K562 (cell line): ENCODE measurements around a stretch of chr2.

DNA sequence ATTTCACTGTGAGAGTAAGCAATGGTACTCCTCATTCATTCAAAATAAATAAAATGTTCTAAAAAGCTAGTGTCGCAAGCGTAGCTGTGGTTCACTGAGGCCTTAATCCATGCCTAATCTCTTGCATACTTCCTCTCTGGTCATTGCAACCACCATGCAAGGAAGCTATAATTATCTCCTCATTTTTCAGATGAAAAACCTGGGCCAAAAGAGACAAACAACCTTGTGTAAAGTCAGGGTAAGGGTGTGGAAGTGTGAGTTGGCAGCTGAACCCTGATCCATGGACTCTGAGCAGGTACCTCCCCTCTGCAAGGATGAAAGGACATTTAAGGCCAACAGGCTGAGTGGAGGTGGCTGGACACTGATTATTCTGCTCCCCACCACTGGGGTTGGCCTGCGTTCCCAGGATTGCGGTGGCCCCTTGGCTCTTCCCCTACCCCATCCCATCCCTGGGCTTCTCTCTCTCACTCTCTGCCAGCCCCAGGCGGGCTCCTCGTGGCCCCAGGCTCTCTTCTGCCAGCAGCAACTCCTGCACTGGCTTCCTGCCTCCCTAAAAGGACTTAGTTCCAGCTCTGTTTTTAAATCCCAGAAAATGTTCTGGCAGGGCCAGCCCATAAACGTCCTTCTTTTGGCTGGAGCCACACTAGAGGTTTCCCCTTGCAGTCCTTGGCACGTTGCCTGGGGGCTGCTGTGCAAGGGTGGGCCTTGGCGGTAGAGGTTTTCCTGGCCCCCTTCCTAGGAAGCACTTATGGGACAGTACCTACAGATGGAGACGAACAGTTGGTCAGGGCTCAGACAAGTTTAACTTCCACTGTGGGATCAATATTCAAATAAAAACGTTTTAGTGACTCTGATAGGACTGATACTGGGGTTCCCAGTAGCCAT lies 72.1 kb upstream of the AFF3 start:
- RAMPAGE, long total RNA = no peak
- RRBS = no CpG with 5 or more reads among the region's 11 CpGs
PRO-cap:
- standard = no peak
- CoPRO, capped RNA only, 2 experiments = no peak in any of the 2 experiments
- CoPRO, capped and uncapped RNA, 2 experiments = no peak in any of the 2 experiments
- CoPRO, uncapped RNA only, 2 experiments = no peak in any of the 2 experiments
CAGE:
- cytosol, long polyA plus RNA = no peak
- long polyA plus RNA = no peak
- nucleolus, long total RNA = no peak
- nucleus, long polyA plus RNA = no peak

DNA sequence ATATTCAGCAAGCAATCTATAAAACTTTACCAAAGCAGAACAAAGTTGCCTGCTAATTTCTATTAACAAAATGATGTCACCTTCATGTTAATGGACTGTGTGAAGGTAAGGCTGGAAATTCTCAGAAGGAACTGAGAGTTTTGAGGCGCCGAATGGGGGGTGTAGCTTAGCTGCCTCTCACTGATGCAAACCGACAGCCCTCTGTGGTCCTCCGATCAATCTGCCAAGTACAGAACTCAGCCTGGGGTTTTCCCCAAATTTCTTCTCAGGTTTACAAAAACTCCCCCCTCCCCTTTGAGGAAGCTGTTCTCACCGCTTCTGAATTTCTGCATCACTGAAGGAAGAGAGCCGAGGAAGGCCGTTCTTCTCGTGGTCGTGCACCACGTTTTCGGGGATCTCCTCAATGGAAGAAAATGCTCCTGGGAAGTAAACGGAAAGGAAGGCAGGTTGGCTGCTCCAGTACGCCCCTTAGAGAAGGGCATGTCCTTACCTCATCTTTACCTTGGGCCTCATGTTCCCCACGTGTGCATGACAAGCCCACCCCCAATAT lies 22.2 kb downstream of the CHST10 start:
- RAMPAGE, long total RNA = no peak
- RRBS = no CpG with 5 or more reads among the region's 14 CpGs
PRO-cap:
- standard = no peak
- CoPRO, capped RNA only, 2 experiments = no peak in any of the 2 experiments
- CoPRO, capped and uncapped RNA, 2 experiments = no peak in any of the 2 experiments
- CoPRO, uncapped RNA only, 2 experiments = no peak in any of the 2 experiments
CAGE:
- cytosol, long polyA plus RNA = no peak
- long polyA plus RNA = no peak
- nucleolus, long total RNA = no peak
- nucleus, long polyA plus RNA = no peak

DNA sequence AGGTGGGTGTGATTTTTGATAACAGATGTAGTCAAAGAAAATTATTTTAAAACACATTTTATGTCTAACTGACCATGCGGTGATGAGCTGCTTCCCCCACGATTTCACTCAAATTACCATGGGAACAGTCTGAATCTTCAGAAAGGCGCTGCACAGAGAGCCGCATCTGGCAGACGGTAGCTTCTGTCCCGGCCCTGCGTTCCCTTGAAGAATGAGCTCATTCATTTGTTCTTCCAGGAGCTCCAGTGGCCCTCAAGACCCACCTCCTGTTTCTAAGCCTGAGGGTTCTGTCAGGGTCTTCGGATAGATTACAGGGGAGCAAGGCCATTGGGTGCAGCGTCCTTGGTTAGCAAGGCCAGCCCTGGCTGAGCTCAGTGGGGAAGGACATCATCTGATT lies 111.8 kb downstream of the PDCL3 start:
- RAMPAGE, long total RNA = no peak
- RRBS = no CpG with 5 or more reads among the region's 9 CpGs
PRO-cap:
- standard = no peak
- CoPRO, capped RNA only, 2 experiments = no peak in any of the 2 experiments
- CoPRO, capped and uncapped RNA, 2 experiments = no peak in any of the 2 experiments
- CoPRO, uncapped RNA only, 2 experiments = no peak in any of the 2 experiments
CAGE:
- cytosol, long polyA plus RNA = no peak
- long polyA plus RNA = no peak
- nucleolus, long total RNA = no peak
- nucleus, long polyA plus RNA = no peak

DNA sequence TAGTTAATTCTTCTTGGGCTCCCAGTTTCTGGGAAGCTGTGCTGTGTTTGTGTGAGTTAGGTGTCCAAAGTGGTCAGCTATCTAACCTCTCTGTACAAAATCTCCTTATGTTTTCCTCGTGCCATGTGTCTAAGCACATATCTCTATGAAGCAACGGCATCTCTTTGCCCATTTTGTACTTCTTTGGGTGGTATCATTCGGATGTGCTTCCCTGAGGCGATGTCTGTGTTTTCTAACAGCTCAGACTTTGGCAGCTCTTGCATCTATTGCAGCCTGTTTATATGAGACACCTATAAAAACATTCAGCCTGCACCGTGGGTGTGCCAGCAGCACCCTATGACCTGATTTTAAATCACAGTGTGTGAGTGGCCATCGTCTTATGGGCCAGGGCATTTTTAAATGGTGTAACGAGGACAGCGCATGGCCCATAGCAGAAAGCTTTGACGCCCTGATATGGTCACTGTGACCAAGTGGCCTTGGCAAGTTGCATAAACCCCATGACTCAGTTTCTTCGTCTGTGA lies 12.9 kb downstream of the NPAS2 start:
- RAMPAGE, long total RNA = no peak
- RRBS = no CpG with 5 or more reads among the region's 10 CpGs
PRO-cap:
- standard = no peak
- CoPRO, capped RNA only, 2 experiments = no peak in any of the 2 experiments
- CoPRO, capped and uncapped RNA, 2 experiments = no peak in any of the 2 experiments
- CoPRO, uncapped RNA only, 2 experiments = no peak in any of the 2 experiments
CAGE:
- cytosol, long polyA plus RNA = no peak
- long polyA plus RNA = no peak
- nucleolus, long total RNA = no peak
- nucleus, long polyA plus RNA = no peak

DNA sequence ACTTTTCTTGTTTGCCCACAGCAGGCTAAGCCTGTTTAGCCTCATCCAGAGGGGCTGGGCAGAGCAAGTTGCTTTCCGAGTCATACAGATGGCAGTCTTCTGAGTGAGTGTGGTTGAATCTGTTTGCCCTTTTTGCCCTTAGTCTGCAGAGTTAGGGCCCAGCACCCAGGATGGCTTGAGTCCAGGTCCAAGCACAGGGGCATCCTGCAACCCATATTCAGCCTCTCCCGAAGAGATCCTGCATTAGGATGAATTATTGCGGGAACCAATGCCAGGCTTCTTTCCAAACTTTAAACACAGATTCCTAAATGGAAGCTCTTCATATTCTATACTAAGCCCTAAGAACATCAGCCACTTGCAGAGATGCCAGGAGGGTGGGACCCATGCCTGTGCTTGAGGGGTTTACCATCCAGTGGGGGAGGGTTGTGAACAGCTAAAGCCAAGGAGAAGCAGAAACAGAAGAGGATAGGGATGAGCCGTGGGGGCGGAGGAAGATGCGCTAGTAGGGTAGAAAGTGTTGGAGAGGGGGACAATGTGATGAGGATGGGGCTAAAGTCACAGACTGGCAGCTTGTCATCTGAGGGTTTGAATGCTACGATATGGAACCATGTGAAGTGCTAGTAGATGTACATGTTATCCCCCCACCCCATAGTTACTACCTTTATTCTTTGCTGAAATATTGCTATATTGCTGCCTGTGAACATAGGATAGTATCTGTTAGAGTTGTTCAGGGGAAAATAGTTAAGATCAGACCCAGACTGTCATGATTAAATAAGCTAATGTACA lies 68.2 kb downstream of the NPAS2 start:
- RAMPAGE, long total RNA = no peak
- RRBS = no CpG with 5 or more reads among the region's 7 CpGs
PRO-cap:
- standard = no peak
- CoPRO, capped RNA only, 2 experiments = no peak in any of the 2 experiments
- CoPRO, capped and uncapped RNA, 2 experiments = no peak in any of the 2 experiments
- CoPRO, uncapped RNA only, 2 experiments = no peak in any of the 2 experiments
CAGE:
- cytosol, long polyA plus RNA = no peak
- long polyA plus RNA = no peak
- nucleolus, long total RNA = no peak
- nucleus, long polyA plus RNA = no peak

DNA sequence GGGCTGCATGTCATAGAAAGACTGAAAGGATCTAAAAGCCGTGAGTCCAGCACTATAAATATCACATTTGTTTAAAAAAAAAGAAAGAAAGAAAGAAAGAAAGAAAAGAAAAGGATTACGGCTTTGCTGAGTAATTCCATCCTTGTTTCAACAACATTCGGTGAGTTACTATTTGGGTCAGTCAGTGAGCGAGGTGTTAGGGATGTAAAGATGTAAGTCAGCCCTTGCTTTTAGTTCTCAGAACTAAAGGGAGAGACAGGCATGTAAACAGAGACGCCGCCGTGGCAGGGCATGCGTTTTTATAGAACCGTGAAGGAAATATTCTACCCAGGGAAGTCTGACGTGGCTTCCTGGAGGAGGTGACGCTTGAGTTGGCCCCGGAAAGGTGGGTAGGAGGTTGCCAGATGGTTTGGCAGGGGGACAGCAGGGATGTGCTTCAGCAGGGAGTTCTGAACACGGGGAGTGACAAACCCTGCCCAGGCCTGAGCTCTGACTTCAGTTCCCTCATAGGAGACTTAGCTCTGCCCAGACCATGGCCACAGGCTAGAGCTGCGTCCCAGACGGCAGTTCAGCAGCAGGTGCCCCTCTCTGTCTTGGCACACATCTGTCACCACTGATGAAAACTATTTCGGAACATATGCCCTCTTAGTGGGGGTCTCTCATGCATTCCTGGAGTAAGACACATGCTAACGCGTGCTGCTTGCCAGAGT lies 23.5 kb upstream of the RPL31 start:
- RAMPAGE, long total RNA = no peak
- RRBS = no CpG with 5 or more reads among the region's 18 CpGs
PRO-cap:
- standard = no peak
- CoPRO, capped RNA only, 2 experiments = no peak in any of the 2 experiments
- CoPRO, capped and uncapped RNA, 2 experiments = no peak in any of the 2 experiments
- CoPRO, uncapped RNA only, 2 experiments = no peak in any of the 2 experiments
CAGE:
- cytosol, long polyA plus RNA = no peak
- long polyA plus RNA = no peak
- nucleolus, long total RNA = no peak
- nucleus, long polyA plus RNA = no peak

GRCh38 chr2:101109461-101110251 lies 41.5 kb downstream of the TBC1D8 start:
- RAMPAGE, long total RNA = no peak
- RRBS = no CpG with 5 or more reads among the region's 14 CpGs
PRO-cap:
- standard = no peak
- CoPRO, capped RNA only, 2 experiments = no peak in any of the 2 experiments
- CoPRO, capped and uncapped RNA, 2 experiments = no peak in any of the 2 experiments
- CoPRO, uncapped RNA only, 2 experiments = no peak in any of the 2 experiments
CAGE:
- cytosol, long polyA plus RNA = no peak
- long polyA plus RNA = no peak
- nucleolus, long total RNA = no peak
- nucleus, long polyA plus RNA = no peak

GRCh38 chr2:101121172-101121501 lies 30.0 kb downstream of the TBC1D8 start:
- RAMPAGE, long total RNA = no peak
- RRBS = no CpG with 5 or more reads among the region's 5 CpGs
PRO-cap:
- standard = no peak
- CoPRO, capped RNA only, 2 experiments = no peak in any of the 2 experiments
- CoPRO, capped and uncapped RNA, 2 experiments = no peak in any of the 2 experiments
- CoPRO, uncapped RNA only, 2 experiments = no peak in any of the 2 experiments
CAGE:
- cytosol, long polyA plus RNA = no peak
- long polyA plus RNA = no peak
- nucleolus, long total RNA = no peak
- nucleus, long polyA plus RNA = no peak

DNA sequence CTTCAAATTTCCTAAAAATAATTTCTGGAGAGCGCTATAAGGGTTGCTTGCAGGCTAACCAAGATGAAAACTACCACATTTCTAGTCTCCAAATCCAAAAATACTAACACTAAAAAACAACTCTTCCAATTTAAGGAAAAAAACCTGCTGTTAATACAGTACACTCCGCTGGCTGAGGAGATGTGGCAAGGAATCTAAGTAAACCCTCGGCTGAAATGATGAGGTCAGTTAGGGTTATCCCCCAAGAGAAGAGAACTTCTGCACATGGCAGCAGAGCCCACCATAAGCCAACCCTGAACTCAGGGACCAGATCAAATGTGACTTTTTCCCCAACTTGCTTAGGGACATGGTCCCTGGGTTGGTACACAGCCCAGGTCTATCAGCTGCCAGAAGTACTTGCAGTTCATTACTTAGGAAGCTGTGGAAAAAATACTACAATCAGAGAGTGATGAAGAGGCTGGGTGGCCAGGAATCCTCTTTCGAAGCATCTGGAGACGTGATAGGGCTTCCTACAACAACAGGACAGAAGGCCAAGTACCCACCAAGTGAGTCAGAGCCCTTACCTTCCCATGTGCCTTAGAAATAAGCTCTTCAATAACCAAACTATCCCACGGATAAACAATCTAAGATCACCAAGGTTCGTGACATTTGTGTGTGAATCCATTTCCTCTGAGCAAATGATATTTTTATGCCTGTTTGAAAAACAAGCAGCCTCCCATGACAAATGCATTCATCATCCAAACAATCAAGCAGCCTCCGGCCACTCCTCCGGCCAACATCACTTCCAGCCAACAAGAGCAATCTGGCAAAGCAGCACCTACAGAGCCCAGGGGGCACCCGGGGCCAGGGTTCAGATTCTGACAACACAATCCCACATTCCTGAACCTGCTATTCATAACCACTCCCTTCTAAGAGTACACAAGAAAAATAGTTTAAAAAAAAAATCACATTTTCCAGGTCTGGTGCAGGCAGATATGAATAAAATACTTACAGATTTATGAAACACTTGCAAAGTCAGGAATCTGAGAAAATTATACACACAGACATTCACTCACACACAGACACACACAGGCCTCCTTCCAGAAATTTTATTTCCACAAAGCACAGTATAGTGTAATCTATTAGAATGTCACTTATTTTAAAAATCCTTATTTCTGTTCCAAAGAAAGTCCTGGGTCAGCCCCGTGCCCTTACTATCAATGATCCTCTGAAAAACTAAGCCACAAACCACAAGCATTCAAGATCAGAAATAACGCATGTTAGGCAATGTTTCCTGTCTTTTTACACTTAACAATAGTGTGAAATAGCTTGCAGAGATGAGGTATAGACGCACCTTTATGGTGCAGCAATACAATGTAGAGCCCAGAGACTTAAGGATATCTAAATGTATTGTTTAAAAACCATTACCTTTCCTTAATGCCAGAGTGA lies 26.3 kb downstream of the TBC1D8 start:
- RAMPAGE, long total RNA = no peak
- RRBS = 4% methylated on average over 2 of the region's 13 CpGs
PRO-cap:
- standard = no peak
- CoPRO, capped RNA only, 2 experiments = no peak in any of the 2 experiments
- CoPRO, capped and uncapped RNA, 2 experiments = no peak in any of the 2 experiments
- CoPRO, uncapped RNA only, 2 experiments = no peak in any of the 2 experiments
CAGE:
- cytosol, long polyA plus RNA = no peak
- long polyA plus RNA = no peak
- nucleolus, long total RNA = no peak
- nucleus, long polyA plus RNA = no peak

DNA sequence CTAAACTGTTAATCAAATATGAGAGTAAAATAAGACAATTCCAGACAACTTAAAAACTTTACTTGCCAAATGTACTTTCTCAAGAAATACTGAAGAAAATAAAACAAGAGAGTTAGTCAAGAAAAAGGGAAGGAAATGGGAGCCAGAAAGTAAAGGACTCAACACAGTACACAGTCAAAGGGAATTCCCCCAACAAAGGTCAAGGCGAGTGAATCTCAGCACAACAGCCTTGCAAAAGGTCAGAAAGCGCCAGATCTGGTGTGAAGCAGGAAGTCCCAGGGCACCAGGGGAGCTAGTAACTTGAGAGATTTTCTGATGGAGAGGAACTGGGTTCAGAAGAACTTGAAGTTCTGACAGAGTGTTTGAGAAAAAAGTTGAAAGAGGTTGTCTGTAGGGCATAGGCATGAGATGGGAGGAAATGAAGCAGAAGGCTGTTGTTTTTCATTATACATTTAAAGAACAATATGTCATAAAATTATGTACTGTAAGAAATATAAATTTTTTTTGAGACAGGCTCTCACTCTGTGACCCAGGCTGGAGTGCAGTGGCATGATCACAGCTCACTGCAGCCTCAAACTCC lies 22.7 kb upstream of the TBC1D8 start:
- RAMPAGE, long total RNA = no peak
- RRBS = no CpG with 5 or more reads among the region's 2 CpGs
PRO-cap:
- standard = no peak
- CoPRO, capped RNA only, 2 experiments = no peak in any of the 2 experiments
- CoPRO, capped and uncapped RNA, 2 experiments = no peak in any of the 2 experiments
- CoPRO, uncapped RNA only, 2 experiments = no peak in any of the 2 experiments
CAGE:
- cytosol, long polyA plus RNA = no peak
- long polyA plus RNA = no peak
- nucleolus, long total RNA = no peak
- nucleus, long polyA plus RNA = no peak

GRCh38 chr2:101223736-101224277 lies 28.9 kb upstream of the CNOT11 start:
- RAMPAGE, long total RNA = no peak
- RRBS = no CpG with 5 or more reads among the region's 10 CpGs
PRO-cap:
- standard = no peak
- CoPRO, capped RNA only, 2 experiments = no peak in any of the 2 experiments
- CoPRO, capped and uncapped RNA, 2 experiments = no peak in any of the 2 experiments
- CoPRO, uncapped RNA only, 2 experiments = no peak in any of the 2 experiments
CAGE:
- cytosol, long polyA plus RNA = no peak
- long polyA plus RNA = no peak
- nucleolus, long total RNA = no peak
- nucleus, long polyA plus RNA = no peak

GRCh38 chr2:101232693-101233187 lies 19.9 kb upstream of the CNOT11 start:
- RAMPAGE, long total RNA = no peak
- RRBS = no CpG with 5 or more reads among the region's 10 CpGs
PRO-cap:
- standard = no peak
- CoPRO, capped RNA only, 2 experiments = no peak in any of the 2 experiments
- CoPRO, capped and uncapped RNA, 2 experiments = no peak in any of the 2 experiments
- CoPRO, uncapped RNA only, 2 experiments = no peak in any of the 2 experiments
CAGE:
- cytosol, long polyA plus RNA = no peak
- long polyA plus RNA = no peak
- nucleolus, long total RNA = no peak
- nucleus, long polyA plus RNA = no peak

- RAMPAGE, long total RNA = no peak
- RRBS = no CpG with 5 or more reads among the region's 8 CpGs
PRO-cap:
- standard = no peak
- CoPRO, capped RNA only, 2 experiments = no peak in any of the 2 experiments
- CoPRO, capped and uncapped RNA, 2 experiments = no peak in any of the 2 experiments
- CoPRO, uncapped RNA only, 2 experiments = no peak in any of the 2 experiments
CAGE:
- cytosol, long polyA plus RNA = no peak
- long polyA plus RNA = no peak
- nucleolus, long total RNA = no peak
- nucleus, long polyA plus RNA = no peak
Measured at GRCh38 chr2:101238751-101239331, 13.8 kb upstream of the CNOT11 start.

DNA sequence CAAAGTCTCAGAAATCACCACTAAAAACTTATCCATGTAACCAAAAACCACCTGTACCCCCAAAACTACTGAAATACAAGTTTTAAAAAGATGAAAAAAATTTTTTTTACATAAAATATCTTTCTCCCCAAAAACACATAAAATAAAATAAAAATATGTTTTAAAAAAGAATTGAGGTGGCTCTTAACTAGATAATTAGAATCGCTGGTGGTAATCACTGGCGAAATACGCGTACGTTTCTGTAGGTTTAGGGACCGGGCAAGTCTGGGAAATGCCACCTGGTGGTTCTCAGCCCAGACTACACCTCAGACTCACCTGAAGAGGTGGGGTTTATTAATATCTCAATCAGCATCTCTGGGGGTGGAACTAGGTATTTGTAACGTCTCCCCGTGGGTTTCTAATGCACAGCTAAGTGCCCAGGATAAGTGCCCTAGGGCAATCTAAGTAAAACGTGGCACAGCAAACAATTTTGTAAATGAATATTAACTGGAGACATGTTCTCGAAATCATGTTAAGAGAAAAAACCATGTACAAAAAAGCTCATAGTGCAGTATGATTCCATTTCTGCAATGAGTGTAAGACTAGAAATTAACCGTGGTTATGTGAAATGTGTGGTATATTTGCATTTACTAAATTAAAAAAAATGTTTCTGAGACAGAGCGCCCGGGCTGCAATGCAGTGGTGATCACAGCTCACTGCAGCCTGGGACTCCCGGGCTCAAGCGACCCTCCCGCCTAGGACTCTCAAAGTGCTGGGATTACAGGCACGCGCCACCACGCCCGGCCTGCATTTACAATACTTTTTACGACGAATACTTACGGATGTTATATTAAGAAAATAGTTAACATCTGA lies 794 bp upstream of the CNOT11 start:
- RAMPAGE, long total RNA = no peak
- RRBS = 17% methylated on average over 1 of the region's 23 CpGs
PRO-cap:
- standard = unidirectional peak, plus-strand start at position 695 of the sequence
- CoPRO, capped RNA only, 2 experiments = peak in 2 of 2 experiments; most common plus-strand start position 695 of the sequence (in 2); most common minus-strand start position 510 of the sequence (in 1)
- CoPRO, capped and uncapped RNA, 2 experiments = no peak in any of the 2 experiments
- CoPRO, uncapped RNA only, 2 experiments = no peak in any of the 2 experiments
CAGE:
- cytosol, long polyA plus RNA = no peak
- long polyA plus RNA = no peak
- nucleolus, long total RNA = no peak
- nucleus, long polyA plus RNA = no peak

- RAMPAGE, long total RNA = no peak
- RRBS = no CpG with 5 or more reads among the region's 10 CpGs
PRO-cap:
- standard = no peak
- CoPRO, capped RNA only, 2 experiments = no peak in any of the 2 experiments
- CoPRO, capped and uncapped RNA, 2 experiments = no peak in any of the 2 experiments
- CoPRO, uncapped RNA only, 2 experiments = peak in 1 of 2 experiments; most common plus-strand start chr2:101269043 (in 1); most common minus-strand start chr2:101268909 (in 1)
CAGE:
- cytosol, long polyA plus RNA = no peak
- long polyA plus RNA = no peak
- nucleolus, long total RNA = no peak
- nucleus, long polyA plus RNA = no peak
Measured at GRCh38 chr2:101268744-101269995, 16.5 kb downstream of the CNOT11 start.

GRCh38 chr2:101307493-101307808 lies 1.1 kb downstream of the RNF149 start:
- RAMPAGE, long total RNA = no peak
- RRBS = no CpG with 5 or more reads among the region's 8 CpGs
PRO-cap:
- standard = no peak
- CoPRO, capped RNA only, 2 experiments = no peak in any of the 2 experiments
- CoPRO, capped and uncapped RNA, 2 experiments = no peak in any of the 2 experiments
- CoPRO, uncapped RNA only, 2 experiments = no peak in any of the 2 experiments
CAGE:
- cytosol, long polyA plus RNA = no peak
- long polyA plus RNA = no peak
- nucleolus, long total RNA = no peak
- nucleus, long polyA plus RNA = no peak

DNA sequence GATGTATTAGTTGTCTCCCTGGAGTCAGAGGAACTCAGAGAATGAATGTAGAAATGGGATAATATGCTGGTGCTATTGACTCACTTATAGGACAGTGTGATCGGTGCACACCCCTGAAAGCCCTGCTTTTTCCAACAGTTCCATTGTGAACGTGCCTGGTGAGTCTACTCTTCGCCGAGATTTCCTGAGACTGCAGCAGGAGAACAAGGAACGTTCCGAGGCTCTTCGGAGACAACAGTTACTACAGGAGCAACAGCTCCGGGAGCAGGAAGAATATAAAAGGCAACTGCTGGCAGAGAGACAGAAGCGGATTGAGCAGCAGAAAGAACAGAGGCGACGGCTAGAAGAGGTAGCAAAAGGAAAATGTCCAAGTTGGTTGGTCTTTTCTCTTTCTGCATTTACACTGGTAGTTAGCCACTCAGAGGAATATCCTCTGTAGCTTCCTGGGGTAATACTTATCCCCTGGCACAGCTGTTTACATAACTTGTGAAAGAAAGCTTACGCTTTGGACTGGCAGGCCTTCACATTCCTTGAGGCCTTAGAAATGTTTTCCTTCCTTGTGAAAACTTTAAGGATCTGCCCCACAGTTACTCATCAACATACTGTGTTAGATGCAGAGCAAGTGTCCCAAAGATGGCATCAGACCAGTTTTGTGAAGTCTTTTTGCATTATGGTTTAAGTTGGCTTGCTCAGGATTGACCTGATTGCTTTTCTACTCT lies 146.6 kb downstream of the MAP4K4 start:
- RAMPAGE, long total RNA = no peak
- RRBS = no CpG with 5 or more reads among the region's 12 CpGs
PRO-cap:
- standard = no peak
- CoPRO, capped RNA only, 2 experiments = no peak in any of the 2 experiments
- CoPRO, capped and uncapped RNA, 2 experiments = no peak in any of the 2 experiments
- CoPRO, uncapped RNA only, 2 experiments = no peak in any of the 2 experiments
CAGE:
- cytosol, long polyA plus RNA = start-site peak on the plus strand centred at position 248 of the sequence, 194 bp wide, 196 and 216 reads in 2 replicates
- long polyA plus RNA = start-site peak on the plus strand centred at position 247 of the sequence, 191 bp wide, 792 and 502 reads in 2 replicates
- nucleolus, long total RNA = no peak
- nucleus, long polyA plus RNA = no peak